ENCODE measurements around a stretch of chr12.

- PRO-cap: no peak
These were observed 49.9 kb downstream of the LRCOL1 start for GRCh38 chr12:132560425-132560897.

DNA sequence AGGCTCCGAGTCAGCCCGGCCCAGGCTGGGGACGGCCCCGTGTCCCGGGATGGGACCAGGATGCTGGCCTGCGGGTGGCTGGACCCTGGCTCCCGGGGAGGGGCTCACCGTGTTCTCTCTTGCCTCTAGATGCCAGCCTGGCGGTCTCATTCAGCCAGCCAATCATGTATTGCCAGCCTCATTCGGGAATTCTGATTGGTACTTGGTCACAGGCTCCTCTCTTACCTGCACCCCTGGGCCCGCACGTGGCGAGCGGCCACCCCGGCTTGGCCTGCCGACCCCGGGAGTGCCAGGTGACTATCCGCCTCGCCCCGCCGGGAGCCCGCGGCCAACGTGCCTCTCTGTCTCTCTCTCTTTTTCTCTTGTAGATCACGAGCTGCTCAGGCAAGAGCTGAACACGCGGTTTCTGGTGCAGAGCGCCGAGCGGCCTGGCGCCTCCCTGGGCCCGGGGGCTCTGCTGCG, 39.4 kb downstream of the LRCOL1 start:
- PRO-cap: no peak

DNA sequence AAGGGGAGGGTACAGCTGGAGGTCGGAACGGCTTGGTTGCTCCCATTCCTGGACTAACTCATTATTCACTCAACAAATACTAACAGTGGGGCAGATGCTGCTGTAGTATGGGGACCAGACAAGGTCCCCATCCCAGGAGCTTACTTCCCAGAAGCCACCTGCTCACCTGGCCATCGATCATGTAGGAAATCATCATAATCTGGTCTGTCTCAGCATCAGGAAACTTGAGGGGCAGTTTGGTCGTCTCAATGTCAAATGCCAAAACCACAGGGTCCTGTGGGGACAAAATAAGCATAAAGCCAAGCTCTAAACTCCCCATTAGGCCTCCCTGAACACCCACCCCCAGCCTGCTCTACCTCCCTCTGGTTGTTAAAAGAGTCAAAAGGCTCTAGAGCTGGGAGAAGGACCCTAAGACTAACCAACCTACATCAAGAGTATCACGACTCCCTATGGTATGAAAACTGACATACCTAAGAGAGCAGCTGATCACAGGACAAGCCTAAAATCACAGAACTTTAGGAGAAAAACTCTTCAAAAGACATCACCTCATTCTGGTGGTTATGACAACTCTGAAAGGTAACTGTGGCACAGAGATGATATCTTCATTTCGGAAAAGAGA, 10.7 kb downstream of the POLE start:
- PRO-cap: no peak

- PRO-cap: no peak
These were observed 10.2 kb downstream of the PGAM5 start for GRCh38 chr12:132720580-132721487.

DNA sequence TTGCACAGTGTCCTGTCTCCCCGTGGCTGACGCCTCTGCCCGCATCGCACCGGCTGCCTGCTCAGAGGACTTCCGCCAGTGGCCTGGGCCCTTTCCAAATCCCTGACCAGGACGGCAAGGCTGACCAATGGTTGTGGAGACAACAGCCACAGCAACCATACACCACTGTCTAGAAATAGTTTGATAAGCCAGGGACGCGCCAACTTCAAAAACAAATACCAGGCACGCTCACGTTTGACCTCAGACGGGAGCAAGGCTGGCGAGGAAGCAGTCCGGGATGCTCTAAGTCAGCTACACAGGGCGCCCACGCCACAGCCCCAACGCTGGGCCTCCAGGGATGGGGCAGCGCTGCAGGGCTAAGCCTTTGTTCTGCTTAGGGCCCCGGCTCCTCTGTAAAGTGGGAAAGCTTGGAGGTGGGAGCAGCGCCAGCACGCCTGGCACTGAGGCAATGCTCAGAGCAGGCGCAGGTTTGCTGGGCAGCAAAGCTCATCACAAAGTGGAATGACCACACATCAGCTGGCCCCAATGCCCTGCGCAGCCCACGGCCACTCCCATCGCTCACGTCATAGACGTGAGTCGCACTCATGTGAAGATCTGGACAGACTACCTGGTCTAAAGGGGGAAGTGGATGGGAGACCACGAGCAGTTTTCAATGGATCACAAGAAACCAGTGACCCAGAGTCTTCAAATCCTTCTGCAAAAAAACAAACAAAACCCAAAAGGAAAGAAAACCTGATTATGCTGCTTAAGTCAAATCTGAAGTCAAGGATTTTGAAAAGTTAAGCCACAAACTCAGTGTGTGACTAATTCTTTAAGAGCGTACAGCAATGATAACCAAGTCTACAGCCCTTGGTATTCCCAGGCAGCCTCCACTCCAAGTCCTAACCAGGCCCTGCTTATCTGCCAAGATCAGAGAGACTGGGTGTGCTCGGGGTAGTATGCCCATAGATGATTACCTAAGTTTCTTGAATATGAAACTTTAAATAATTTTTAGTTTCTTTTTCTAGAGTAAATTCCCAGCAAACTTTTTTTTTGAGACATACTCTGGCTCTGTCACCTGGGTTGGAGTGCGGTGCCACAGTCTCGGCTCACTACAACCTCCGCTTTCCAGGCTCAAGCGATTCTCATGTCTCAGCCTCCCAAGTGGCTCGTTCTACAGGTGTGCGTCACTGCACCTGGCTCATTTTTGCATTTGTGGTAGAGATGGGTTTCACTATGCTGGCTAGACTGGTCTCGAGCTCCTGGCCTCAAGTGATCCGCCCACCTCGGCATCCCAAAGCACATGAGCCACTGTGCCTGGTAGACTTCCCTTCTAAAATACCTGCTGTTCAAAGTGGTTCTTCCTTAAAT, 12.9 kb downstream of the PGAM5 start:
- PRO-cap: no peak

- PRO-cap: no peak
These were observed 20.9 kb downstream of the PGAM5 start for GRCh38 chr12:132731426-132732078.

DNA sequence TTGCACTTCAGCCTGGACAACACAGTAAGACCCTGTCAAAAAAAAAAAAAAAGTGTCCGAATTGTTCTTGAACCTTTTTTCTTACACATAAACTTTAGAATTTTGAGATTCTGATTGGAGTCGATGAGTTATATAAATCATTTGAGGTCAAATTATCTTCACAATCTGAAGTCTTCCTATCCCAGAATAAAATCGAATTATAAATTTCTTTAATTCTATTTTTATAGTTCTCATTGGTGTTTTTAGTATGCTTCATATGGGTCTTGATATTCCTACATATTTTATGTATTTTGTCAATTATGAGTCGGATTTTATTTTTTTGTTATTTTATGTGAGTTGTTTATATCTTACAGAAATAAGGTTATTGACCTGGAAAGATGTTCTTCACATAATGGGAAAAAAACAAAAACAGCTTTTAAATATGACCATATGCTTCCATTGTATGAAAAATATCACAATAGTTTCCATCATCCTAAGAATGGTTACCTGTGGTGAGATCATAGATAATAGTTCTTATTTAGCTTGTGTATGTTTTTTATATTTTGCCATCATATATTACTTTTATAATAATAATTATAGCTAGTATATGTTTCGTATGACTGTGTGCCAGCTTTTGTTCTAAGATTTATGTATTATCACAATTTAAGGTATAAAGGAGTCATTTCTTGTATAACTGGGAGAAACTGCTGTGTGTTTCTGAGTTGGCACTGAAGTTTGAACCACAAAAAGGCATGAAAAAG, 1.4 kb downstream of the ZNF84 start:
- PRO-cap: no peak

- PRO-cap: no peak
These were observed 11.7 kb downstream of the ZNF891 start for GRCh38 chr12:133118151-133118912.

Data from SUDHL5 (cell line).